ENCODE results near the gene SPANXB1.

GRCh38 chrX:139194462-139195328 is 335.8 kb upstream of the F9 start:
- PRO-cap, 3 experiments = no peak in any of the 3 experiments
- RAMPAGE, long total RNA = no peak

DNA sequence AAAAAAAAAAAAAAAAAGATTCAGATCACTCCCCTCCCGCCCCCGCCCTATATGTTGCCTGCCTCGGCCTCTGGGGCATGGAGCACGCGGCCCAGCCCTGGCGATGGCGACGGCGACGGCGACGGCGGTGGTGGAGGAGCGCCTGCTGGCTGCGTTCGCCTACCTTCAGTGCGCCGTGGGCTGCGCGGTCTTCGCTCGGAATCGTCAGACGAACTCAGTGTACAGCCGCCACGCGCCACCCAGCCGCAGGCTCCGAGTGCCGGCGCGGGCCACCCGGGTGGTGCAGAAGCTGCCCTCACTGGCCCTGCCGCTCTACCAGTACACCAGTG is 83.8 kb upstream of the F9 start:
- PRO-cap, 3 experiments = no peak in any of the 3 experiments
- RAMPAGE, long total RNA = no peak

- PRO-cap, 3 experiments = no peak in any of the 3 experiments
- RAMPAGE, long total RNA = no peak
Measured at GRCh38 chrX:139530237-139530632, 304 bp upstream of the F9 start.

- PRO-cap, 3 experiments = no peak in any of the 3 experiments
- RAMPAGE, long total RNA = no peak
Measured at GRCh38 chrX:139533276-139533812, 2.8 kb downstream of the F9 start.

GRCh38 chrX:140783111-140783650 is 219.2 kb upstream of the SPANXB1 start:
- PRO-cap, 3 experiments = no peak in any of the 3 experiments
- RAMPAGE, long total RNA = no peak

- PRO-cap, 3 experiments = no peak in any of the 3 experiments
- RAMPAGE, long total RNA = no peak
Measured at GRCh38 chrX:141002506-141002748, at the start of gene SPANXB1. SPANXB1 (plus strand) TSS chrX:141002594.

- PRO-cap, 3 experiments = peak in 1 of 3 experiments; most common minus-strand start chrX:145817640 (in 1)
- RAMPAGE, long total RNA = no peak
Measured at GRCh38 chrX:145817145-145817727, 393 bp upstream of the SLITRK2 start.

GRCh38 chrX:148381077-148381616 is 119.3 kb upstream of the AFF2 start:
- PRO-cap, 3 experiments = no peak in any of the 3 experiments
- RAMPAGE, long total RNA = no peak

GRCh38 chrX:148500345-148500449 is 220 bp upstream of the AFF2 start:
- PRO-cap, 3 experiments = no peak in any of the 3 experiments
- RAMPAGE, long total RNA = no peak

DNA sequence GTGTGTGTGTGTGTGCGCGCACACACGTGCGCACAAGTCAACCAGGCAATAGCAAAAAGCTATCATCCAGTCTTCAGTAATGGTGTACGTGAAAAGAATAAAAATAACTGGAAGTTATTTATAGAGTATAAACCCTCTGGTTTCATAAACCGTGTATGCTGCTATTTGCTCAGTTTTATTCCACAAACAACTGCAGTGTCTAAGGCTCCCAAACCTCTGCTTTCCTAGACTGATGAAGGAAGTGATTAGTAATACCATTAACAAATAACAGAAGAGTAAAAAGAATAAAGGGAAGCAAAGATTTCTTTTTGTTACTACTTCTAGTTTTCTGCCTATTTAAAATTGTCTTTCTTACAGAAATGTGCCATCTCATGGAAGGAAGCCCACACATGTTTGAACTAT is 76.9 kb downstream of the AFF2 start:
- PRO-cap, 3 experiments = peak in 1 of 3 experiments; most common minus-strand start position 224 of the sequence (in 1)
- RAMPAGE, long total RNA = no peak

DNA sequence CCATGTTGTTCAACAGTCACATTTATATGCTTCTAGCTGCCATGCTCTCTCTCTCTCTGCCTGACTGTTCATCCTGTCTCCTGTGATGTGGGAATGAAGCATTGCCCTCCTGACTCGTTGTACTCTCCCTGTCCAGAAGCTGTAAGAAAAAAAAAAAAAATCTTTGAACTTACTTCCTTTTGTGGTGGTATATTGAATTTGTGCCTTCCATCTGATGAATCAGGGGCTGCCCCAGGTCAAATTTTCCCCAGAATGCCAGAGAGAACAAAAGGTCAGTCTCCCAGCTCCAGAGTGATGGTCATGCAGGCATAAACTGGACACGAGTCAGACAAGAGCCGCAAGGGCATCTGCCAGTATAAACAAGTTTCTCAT is 167.1 kb downstream of the ENSG00000287585 start:
- PRO-cap, 3 experiments = no peak in any of the 3 experiments
- RAMPAGE, long total RNA = no peak

- PRO-cap, 3 experiments = no peak in any of the 3 experiments
- RAMPAGE, long total RNA = no peak
Measured at GRCh38 chrX:149522561-149523387, 17.7 kb upstream of the IDS start.

DNA sequence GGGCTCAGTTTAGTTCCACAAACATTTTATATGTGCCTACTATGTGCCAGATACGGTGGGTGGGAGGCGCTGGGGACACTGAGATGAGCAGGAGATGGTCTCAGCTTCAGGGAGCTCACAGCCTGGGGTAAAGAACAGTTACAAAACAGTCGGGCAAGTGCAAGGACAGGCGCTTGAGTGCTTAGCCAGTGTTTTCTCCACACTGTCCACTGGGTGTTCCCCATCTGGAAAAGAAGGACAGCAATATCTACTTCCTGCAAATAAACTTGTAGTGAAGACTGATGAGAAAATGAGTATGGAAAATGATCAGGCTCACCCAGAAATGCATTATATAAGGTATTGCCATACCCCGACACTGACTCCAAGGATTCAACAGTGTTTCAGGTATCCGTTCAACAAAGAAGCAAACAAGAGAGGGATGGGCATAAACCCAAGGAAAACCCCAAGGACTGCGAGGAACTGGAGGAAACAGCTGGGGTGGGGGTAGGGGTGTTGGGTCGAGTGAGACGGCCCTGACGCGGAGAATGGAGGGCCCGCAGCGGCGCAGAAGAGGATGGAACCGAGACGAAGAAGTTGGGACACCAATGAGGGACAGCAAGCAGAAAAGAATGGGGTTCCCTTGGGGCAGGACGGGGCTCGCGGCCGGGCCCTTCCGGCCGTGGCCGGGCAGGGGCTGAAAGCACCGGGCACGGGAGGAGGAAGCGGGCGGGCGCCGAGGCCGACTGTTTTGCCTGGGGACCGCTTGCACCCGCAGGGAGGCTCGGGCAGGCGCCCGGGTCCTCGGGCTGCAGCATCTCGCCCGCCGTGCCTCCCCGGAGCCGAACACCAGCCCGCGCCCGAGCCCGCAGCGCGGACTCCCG is 703 bp downstream of the TMEM185A start:
- PRO-cap, 3 experiments = peak in 3 of 3 experiments; most common plus-strand start position 137 of the sequence (in 1); most common minus-strand start position 797 of the sequence (in 1)
- RAMPAGE, long total RNA = no peak

GRCh38 chrX:149937176-149938169 is 818 bp downstream of the EOLA2 start:
- PRO-cap, 3 experiments = no peak in any of the 3 experiments
- RAMPAGE, long total RNA = no peak

- PRO-cap, 3 experiments = no peak in any of the 3 experiments
- RAMPAGE, long total RNA = no peak
Measured at GRCh38 chrX:150202691-150203227, 160.4 kb upstream of the MAMLD1 start.

- PRO-cap, 3 experiments = no peak in any of the 3 experiments
- RAMPAGE, long total RNA = no peak
Measured at GRCh38 chrX:150213145-150213848, 149.8 kb upstream of the MAMLD1 start.

GRCh38 chrX:150298203-150298965 is 64.7 kb upstream of the MAMLD1 start:
- PRO-cap, 3 experiments = no peak in any of the 3 experiments
- RAMPAGE, long total RNA = no peak

DNA sequence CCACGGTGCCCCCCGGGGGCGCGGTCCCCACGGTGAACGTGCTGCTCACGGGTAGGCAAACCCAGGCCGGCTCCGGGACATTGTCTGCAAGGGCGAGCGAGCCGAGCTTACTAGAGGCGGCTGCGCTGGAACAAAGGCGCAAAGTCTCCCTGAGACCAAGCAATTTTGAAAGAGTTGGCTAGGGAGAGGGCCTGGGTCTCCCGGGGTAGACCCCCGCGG is 1.4 kb downstream of the MAMLD1 start:
- PRO-cap, 3 experiments = no peak in any of the 3 experiments
- RAMPAGE, long total RNA = no peak

- PRO-cap, 3 experiments = no peak in any of the 3 experiments
- RAMPAGE, long total RNA = no peak
Measured at GRCh38 chrX:150371151-150371799, 8.2 kb downstream of the MAMLD1 start.

DNA sequence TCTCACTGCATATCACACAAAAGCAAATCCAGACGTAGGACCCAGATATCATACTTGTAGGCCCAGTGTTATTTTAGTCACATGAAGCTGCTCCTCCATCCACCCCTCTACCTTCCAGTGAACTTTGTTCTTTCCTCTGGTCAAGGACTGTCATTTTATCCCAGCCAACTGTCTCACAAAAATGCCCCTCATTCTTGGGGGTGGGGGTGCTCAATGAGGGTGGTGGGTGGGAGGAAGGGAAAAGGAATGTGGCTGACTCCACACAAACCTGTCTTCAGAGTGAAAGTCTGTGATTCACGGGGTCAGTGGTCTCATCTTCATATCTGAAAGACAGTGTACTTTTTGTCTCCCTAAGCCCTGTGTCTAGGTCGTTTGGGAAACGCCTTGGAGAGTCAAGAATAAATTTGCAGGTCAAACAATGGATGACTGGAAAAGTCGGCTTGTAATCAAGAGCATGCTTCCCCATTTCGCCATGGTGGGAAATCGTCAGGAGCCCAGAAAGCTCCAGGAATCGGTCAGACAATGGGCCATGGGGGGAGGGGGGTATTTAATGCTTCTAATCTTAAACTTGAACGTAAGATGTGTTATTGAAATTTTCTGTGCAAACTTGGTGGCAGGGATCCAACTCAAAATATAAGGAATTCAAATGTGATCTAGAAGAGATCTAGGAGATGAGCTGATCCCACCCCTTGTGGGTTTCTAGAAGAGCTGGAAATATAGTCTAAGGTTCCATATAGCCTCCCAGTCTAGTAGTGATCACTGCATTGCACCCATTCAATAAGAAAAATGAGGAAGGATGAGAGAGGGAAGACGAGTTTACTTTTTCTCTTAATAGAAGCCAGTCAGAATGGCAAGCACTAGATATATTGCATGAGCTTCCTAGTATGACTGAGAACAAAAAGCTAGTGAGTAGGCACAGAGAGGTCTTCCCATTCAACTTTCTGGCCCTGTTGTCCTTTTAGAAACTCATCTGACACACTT is 82.3 kb downstream of the MAMLD1 start:
- PRO-cap, 3 experiments = no peak in any of the 3 experiments
- RAMPAGE, long total RNA = no peak